Heart left ventricle (tissue), 7 donors: Measurements from ENCODE around the genes CYSLTR1 and ITM2A.

GRCh38 chrX:73845971-73846856, 283.2 kb downstream of the CHIC1 start:
- PRO-cap, 6 experiments, result no peak in any of the 6 experiments
- RAMPAGE, long total RNA, 2 experiments, result no peak in any of the 2 experiments
- RRBS, result 59% methylated on average over 2 of the region's 12 CpGs

- PRO-cap, 6 experiments, result peak in 2 of 6 experiments; most common plus-strand start chrX:73851290 (in 2); most common minus-strand start chrX:73850998 (in 1)
- RAMPAGE, long total RNA, 2 experiments, result no peak in any of the 2 experiments
- RRBS, result no CpG with 5 or more reads among the region's 37 CpGs
These were observed 288.3 kb downstream of the CHIC1 start for GRCh38 chrX:73850896-73852039.

GRCh38 chrX:74219396-74219717, 84.6 kb upstream of the ZCCHC13 start:
- PRO-cap, 6 experiments, result no peak in any of the 6 experiments
- RAMPAGE, long total RNA, 2 experiments, result no peak in any of the 2 experiments
- RRBS, result no CpG with 5 or more reads among the region's 2 CpGs

GRCh38 chrX:74241727-74242386, 62.1 kb upstream of the ZCCHC13 start:
- PRO-cap, 6 experiments, result no peak in any of the 6 experiments
- RAMPAGE, long total RNA, 2 experiments, result no peak in any of the 2 experiments

DNA sequence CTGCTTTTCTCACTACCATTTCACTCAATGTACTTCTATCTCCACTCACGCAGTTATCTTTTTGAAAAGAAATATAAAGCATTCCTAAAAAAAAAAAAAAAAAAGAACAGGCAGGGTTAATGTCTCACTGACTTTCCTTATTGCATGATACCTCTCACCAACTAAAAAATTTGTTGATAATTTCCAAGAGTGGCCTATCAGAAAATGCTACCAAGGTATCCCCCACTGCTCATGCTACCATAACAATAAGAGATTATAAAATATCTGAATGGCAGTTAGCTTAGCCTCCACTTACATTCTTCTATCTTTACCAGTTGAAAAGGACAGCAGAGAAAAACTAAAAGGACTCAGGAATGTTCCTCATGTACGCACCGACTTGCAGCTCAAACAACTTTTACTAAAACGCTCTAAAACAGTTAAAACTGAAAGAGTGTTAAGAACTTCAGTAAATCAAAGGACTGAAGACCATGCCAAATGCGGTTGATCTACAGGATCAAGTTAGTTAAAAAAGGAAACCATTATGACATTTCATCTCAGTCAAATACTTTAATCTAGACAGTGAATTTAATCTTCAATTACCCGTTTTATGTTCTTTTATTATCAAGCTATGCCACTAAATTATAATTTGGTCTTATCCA, 6.0 kb downstream of the RLIM start:
- PRO-cap, 6 experiments, result no peak in any of the 6 experiments
- RAMPAGE, long total RNA, 2 experiments, result no peak in any of the 2 experiments
- RRBS, result no CpG with 5 or more reads among the region's 6 CpGs

GRCh38 chrX:74613421-74613674, 1.1 kb downstream of the RLIM start:
- PRO-cap, 6 experiments, result no peak in any of the 6 experiments
- RAMPAGE, long total RNA, 2 experiments, result no peak in any of the 2 experiments
- RRBS, result no CpG with 5 or more reads among the region's 5 CpGs

DNA sequence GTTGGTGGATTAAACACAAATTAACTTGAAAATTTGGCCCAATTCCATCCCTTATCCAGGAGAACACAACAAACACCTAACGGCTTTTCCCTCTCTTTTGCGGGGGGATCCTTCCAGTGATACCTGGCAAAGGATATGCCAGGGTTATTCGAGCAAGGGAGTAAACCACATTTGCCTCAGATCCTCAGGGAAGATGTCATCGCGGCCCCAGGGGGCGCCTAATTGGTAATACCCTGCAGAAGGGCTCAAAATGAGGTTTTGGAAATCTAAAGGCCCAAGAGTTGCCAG, 805 bp downstream of the RLIM start:
- PRO-cap, 6 experiments, result no peak in any of the 6 experiments
- RAMPAGE, long total RNA, 2 experiments, result no peak in any of the 2 experiments
- RRBS, result no CpG with 5 or more reads among the region's 6 CpGs

- PRO-cap, 6 experiments, result no peak in any of the 6 experiments
- RAMPAGE, long total RNA, 2 experiments, result no peak in any of the 2 experiments
- RRBS, result no CpG with 5 or more reads among the region's 8 CpGs
These were observed 544 bp upstream of the UPRT start for GRCh38 chrX:75273289-75273793.

GRCh38 chrX:77634246-77634883, 151.7 kb downstream of the ATRX start:
- PRO-cap, 6 experiments, result no peak in any of the 6 experiments
- RAMPAGE, long total RNA, 2 experiments, result no peak in any of the 2 experiments
- RRBS, result no CpG with 5 or more reads among the region's 2 CpGs

DNA sequence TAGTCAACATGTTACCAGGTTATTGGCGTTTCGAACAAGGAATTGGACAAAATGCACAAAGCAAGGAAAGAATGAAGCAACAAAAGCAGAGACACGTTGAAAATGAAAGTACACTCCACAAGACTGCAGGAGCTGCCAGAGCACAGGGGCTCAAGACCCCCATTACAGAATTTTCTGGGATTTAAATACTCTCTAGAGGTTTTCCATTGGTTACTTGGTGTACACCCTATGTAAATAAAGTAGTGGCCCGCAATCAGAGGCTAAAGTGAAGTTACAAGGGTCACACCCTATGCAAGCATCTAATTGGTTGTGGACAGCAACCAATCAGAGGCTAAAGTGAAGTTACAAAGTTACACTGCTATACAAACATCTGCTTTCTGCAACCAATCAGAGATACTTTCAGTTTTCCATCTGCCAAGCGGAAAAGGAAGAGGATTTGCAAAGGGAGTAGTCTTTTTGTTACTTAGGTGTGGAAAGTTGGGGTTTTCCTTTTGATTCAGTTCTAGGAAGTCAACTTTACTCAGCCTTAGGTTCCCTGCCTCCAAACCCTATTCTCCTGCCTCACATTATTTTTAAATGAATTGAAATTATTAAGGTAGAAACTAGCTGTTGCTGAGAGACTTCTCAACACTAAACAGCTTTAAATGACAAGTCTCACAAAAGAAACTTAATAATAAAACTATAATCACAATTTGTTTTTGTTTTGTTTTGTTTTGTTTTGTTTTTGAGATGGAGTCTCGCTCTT, 2.1 kb upstream of the ATRX start:
- PRO-cap, 6 experiments, result peak in 2 of 6 experiments; most common plus-strand start position 421 of the sequence (in 2)
- RAMPAGE, long total RNA, 2 experiments, result no peak in any of the 2 experiments
- RRBS, result no CpG with 5 or more reads among the region's 6 CpGs

DNA sequence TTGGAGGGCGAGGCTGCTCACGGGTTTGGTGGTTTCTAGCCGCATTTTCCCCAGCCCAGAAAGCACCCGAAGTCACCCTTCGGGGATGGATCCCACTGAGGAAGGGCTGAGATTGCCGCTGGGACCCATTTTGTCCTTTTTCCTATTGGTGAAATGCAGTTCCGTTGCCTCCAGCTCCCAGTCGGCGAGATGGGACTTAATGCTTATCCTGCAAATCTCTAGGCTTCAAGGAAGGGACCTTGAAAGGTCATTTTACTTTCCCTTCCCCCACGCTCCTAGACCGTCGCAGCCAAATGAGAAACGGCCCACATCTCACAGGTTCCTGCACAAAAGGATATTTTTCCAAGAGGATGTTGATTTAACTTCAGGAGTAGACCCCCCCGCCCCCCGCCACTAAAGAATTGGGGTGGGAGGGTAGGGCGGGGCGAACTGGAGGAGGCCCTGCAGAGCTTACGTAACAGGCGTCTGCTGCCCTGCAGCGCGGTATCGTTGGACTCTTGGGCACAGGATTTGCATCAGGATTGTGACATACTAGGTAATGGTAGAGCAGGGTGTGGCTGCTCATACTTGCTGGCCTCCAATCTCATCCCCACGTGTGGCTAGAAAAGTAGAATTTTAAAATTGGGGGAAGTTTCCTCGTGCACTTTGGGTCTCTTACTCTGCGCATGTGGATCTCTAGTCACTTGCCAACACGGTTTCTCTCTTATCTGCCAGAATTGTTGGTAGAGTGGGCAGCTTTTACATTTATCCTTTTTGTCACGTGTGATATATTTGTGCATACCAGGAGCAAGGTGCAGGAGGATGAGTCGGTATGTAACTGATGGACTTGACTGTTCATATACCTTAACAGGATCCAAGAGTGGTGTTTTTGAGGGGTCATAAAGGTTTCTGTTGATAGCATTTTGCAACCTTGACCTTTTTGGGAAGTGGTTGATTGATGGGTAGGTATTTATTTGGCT, 763 bp downstream of the PGK1 start:
- PRO-cap, 6 experiments, result peak in 3 of 6 experiments; most common plus-strand start position 529 of the sequence (in 2); most common minus-strand start position 497 of the sequence (in 2)
- RAMPAGE, long total RNA, 2 experiments, result no peak in any of the 2 experiments
- RRBS, result no CpG with 5 or more reads among the region's 28 CpGs

DNA sequence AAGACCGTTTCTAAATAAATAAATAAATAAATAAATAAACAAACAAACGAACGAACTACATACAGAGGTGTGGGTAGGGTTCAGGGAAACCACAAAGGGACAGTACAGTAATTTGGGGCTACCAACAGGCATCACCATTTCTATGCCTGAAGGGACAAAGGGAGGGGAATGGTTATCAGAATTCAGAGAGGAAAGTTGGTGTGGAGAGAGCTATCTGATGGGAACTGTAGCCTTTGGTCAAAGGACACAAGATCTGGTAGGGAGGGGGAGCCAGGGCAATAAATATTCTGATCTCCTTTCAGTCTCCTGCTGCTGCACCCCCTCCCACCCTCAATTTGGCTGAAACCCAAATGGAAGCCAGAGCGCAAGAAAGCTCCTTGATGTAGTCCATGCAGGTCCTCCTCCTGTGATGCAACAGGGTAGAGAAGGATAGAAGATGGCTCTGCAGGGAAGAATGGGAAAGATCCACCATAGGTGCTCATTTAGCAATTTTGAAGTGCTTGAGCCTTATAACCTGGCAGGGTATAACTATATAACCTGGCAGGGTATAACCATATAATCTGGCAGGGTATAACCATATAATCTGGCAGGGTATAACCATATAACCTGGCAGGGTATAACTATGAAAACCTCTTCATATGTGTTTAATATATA, 14.6 kb downstream of the PGK1 start:
- PRO-cap, 6 experiments, result no peak in any of the 6 experiments
- RAMPAGE, long total RNA, 2 experiments, result no peak in any of the 2 experiments
- RRBS, result no CpG with 5 or more reads among the region's 4 CpGs

DNA sequence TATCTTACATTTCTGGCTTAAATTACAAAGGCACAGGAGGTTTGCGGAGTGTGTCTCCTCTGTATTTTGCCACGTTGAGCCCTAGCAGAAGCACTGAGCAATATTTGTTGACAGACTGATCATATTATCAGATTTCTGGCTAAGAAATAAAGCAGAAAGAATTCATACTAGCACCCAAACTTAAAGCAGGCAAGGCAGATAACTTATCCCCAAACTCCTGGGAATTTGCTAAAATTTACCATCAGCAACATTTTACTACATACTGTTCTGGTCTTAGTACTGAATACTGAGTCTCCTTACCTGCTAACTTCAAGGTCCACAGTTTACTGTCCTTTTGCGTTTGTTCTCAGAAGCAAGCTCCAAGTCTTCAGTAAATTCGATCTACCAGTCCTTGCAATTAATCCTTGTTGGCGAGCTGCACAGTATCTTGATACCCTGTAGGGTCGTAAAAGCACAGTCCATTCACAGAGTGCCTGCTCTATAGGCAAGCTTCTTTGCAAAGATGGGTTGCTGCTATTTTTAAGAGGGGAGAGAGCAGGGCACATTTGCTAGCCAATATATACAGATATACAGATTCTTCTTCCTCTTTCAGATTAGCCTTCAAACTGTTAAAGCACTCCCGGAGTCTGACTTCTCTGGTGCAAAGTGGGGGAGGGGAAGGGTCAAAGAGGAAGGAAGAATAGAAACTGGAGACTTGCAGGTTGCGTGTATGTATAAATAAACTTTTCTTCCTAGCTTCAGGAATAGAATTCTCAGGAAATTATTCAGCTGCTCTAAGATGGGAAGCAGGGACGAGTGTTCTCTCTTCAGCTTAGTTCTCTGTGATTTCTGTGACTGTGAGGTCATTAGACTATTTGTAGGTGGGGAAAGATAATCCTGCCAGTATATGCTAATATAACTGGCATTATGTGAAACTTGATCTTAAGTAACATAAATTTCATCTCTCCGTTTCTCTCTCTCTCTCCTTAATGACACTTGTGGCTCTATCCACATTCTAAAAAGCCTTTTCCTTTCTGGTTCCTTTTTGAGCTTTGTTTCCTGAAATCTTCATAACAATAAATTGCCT, at the start of gene CYSLTR1:
CYSLTR1 (minus strand) TSS at position 607 of the 1,066 bp plus-strand sequence.
- PRO-cap, 6 experiments, result peak in 1 of 6 experiments; most common minus-strand start position 821 of the sequence (in 1)
- RAMPAGE, long total RNA, 2 experiments, result start-site peak on the minus strand in 2 of 2 experiments, centred at positions 607 to 612 of the sequence, 6 to 14 reads per replicate
- RRBS, result no CpG with 5 or more reads among the region's 10 CpGs

DNA sequence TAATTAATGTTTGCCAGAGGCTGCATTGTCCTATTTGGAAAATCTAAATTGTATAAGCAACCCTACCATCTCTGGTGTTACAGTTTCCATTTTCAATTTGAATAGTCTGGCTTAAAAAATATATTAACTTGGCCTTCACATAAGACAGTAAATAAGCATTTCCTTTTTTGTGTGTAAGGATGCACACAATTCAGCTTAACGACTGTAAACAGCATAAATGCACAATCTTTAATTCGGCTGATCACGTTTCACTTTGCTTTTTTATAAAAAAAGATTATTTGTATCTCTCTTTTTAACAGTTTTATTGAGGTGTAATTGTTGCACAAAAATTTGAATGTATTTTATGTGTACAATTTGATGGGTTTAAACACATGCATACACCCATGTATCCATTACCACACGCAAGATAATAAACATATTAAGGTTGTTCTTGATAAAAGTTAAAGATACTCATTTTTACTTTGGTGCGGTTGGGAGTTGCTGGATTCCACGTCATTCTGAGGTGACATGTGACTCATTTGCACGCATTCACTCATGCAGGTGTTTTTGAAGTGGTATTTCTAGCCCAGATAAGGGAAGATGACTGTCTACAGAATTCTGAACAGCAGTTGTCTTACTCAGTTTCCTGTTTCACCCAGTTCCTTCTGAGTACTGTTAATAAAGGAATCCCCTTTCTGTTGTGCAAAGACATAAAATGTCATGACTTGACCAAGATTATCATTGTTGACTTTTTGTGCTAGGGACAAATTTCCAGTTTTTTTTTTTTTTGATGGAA, 142.1 kb downstream of the RTL3 start:
- PRO-cap, 6 experiments, result no peak in any of the 6 experiments
- RAMPAGE, long total RNA, 2 experiments, result no peak in any of the 2 experiments
- RRBS, result no CpG with 5 or more reads among the region's 7 CpGs

- PRO-cap, 6 experiments, result no peak in any of the 6 experiments
- RAMPAGE, long total RNA, 2 experiments, result no peak in any of the 2 experiments
These were observed 104.5 kb downstream of the ITM2A start for GRCh38 chrX:79262763-79262962.

DNA sequence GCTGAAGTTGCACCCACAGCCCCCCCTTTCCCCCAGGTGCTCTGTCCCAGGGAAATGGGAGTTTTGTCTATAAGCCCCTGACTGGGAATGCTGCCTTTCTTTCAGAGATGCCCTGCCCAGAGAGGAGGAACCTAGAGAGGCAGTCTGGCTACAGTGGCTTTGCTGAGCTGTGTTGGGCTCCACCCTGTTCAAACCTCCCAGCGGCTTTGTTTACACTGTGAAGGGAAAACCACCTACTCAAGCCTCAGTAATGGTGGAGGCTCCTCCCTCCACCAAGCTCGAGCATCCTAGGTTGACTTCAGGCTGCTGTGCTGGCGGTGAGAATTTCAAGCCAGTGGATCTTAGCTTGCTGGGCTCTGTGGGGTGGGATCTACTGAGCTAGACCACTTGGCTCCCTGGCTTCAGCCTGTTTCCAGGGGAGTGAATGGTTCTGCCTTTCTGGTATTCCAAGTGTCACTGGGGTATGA, 41.9 kb downstream of the ITM2A start:
- PRO-cap, 6 experiments, result no peak in any of the 6 experiments
- RAMPAGE, long total RNA, 2 experiments, result no peak in any of the 2 experiments
- RRBS, result no CpG with 5 or more reads among the region's 3 CpGs

DNA sequence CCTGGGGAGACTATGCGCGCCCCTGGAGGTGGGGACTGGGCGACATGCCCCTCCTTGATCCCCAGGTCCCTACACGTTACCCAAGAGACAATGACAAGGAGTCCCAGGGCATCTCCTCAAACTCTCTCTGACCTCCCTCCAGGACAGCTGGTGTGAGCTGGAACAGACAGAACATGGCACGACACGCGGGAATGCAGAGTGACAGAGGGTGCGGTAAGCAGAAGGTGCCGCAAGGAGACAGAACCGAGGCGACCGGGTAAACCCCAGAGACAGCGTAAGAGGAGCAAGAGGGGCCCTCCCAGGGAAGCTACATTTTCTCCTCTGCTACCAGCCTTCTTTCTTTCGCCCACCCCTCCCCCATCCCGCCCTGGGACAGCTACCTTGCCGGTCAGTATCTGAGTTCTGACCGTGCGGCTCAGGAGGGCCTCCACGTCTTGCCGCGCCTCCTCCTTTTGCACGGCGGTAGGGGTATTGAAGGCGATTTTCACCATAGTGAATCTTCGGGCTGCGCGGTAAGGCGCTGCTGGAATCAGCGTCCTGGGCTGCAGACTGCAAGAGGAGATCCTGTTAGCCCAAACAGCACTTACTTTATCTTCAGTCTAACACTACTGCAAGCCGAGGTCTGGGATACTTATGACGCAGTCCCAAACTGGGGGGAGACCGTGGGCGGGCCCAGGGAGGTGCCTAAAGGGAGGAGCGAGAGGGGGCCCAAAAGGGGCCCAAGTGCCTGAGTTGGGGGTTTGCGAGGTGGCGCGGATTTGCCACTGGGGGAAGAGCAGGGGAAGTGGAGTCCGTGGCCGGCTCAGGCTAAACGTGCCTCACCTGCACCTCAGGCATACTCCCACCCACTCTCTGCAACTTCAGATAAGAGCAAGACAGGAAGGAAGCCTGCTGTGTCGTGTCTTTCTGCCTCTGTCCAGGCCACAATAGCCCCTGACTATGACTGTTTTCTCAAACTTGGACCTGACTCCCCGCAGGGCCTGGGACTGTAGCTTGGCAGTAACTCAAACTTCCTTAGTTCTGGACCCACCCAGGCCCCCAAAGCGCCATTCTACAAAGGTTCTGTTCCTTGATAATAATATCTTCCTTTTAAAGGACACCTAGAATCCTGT, at the start of gene ITM2A:
ITM2A (minus strand) TSS at position 610 of the 1,112 bp plus-strand sequence.
- PRO-cap, 6 experiments, result peak in 6 of 6 experiments; most common plus-strand start position 954 of the sequence (in 3); most common minus-strand start position 841 of the sequence (in 4)
- RAMPAGE, long total RNA, 2 experiments, result start-site peak on the minus strand in 2 of 2 experiments, centred at positions 603 to 827 of the sequence, 26 to 532 reads per replicate
- RRBS, result 0% methylated on average over 2 of the region's 43 CpGs

- PRO-cap, 6 experiments, result peak in 5 of 6 experiments; most common plus-strand start chrX:80808197 (in 4); most common minus-strand start chrX:80808054 (in 5)
- RAMPAGE, long total RNA, 2 experiments, result no peak in any of the 2 experiments
- RRBS, result no CpG with 5 or more reads among the region's 26 CpGs
These were observed 1.7 kb downstream of the BRWD3 start for GRCh38 chrX:80807811-80808505.

- PRO-cap, 6 experiments, result no peak in any of the 6 experiments
- RAMPAGE, long total RNA, 2 experiments, result no peak in any of the 2 experiments
- RRBS, result no CpG with 5 or more reads among the region's 8 CpGs
These were observed 825 bp upstream of the BRWD3 start for GRCh38 chrX:80810483-80810920.

DNA sequence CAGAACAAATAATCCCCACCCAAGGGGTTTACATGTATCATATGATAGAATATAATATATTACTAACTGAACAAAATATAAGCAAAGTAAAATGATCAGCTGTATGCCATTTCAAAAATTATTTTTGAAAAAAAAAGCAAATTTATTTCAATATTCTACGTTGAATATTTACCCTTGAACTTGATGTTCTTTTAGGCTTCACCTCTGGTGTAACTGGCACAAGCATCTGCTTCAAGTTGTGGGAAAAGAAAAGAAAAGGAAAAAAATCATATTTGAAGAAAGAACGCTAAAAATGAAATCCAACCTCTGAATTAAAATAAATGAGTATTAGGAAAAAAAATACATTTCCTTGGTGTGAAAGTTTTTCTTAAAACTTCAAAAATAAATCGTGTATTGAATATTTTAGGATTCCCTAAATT, 83.4 kb downstream of the HMGN5 start:
- PRO-cap, 6 experiments, result no peak in any of the 6 experiments
- RAMPAGE, long total RNA, 2 experiments, result no peak in any of the 2 experiments
- RRBS, result no CpG with 5 or more reads among the region's 3 CpGs